Measurements from ENCODE around the gene FOXF2.

DNA sequence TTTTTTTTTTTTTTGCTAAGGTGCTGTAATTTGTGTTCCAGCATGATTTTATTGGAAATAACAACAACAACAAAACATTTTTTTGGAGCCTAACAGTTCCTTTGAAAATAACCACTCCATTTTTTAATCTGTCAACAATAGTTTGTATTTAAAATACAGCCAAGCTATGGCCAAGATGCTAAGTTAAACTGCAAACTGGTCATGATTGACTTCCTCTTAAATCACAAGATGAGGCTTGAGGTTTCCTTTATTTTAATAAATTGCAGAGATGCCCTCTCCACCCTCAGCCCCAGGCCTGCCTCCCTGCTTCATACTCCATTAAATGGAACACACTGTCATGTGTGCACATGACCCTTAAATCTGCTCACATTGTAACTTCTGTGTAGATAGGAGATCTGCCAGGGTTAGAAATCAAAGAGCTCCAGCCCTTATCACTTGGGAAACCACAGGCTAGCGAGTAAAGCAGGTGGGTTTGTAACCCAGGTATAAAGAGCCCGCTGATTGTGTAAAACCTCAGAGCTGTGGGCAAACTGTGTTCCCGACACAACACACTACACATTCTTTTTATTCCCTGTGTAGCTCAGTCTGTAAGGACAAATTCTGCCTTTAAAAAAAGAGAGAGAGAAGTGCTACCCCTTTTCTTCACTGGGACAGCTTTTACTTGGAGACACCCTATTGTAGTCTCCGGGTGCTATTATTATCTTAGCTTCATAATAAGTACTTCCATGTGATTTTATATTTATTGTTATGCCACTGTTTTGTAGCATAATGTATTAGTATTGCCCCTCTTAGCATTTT is 20.9 kb downstream of the DUSP22 start:
- PRO-cap, result no peak
- RAMPAGE, long total RNA, result no peak
- RRBS, result no CpG with 5 or more reads among the region's 4 CpGs

DNA sequence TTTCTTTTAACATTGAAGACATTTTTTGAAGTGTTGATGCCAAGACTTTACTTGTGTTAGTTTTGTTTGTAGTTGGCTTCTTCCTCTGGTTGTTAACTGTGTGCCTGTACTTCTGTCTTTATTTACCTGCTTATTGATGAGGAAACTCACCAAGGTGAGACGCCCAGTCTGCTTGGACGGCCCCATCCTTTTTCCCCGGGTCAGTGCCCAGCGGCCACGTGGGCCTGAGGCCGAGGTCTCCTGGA is 24.7 kb downstream of the DUSP22 start:
- PRO-cap, result no peak
- RAMPAGE, long total RNA, result no peak
- RRBS, result no CpG with 5 or more reads among the region's 6 CpGs

DNA sequence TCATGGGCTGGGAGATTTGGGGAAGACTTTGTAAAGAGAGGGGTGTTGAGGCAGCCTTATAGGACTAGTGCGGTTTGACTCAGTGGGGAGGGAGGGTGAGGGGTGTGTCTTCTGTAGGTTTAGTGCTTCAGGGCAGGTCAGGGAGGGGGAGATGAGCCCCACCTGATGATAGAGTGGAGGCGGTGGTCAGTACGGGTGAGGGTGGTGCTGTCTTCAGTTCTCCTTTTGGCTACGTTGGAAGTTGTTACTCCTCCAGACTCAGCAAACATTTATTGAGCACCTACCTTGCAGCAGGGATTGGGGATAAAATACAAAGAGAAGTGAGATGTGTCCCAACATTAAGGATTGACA is 28.3 kb downstream of the DUSP22 start:
- PRO-cap, result no peak
- RAMPAGE, long total RNA, result no peak
- RRBS, result no CpG with 5 or more reads among the region's 4 CpGs

DNA sequence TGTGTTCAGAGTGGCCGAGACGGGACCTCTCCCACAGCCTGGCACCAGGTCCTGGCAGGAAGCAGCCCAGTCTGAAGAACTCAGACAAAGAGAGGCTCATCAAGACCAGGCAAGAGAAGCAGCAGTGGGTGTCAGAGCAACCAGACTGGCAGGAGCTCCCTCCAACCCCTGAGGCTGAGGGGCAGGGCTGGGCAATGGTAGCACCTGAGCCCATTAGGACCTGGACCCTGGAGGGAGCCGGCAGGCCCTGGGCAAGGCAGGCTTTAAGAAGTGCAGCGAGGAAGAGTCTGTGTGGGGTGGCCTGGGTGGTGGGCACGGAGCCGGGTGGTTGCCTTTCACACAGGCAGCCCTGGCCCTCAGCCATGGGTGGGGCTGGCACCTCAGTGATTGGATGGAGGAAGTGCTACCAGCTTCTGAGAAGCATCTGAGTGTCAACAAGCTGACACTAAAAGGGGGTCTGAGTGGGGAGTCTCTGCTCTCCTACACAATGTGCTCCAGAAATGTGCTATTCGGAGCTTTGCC is 33.1 kb upstream of the IRF4 start:
- PRO-cap, result no peak
- RAMPAGE, long total RNA, result no peak
- RRBS, result 62% methylated on average over 3 of the region's 7 CpGs

DNA sequence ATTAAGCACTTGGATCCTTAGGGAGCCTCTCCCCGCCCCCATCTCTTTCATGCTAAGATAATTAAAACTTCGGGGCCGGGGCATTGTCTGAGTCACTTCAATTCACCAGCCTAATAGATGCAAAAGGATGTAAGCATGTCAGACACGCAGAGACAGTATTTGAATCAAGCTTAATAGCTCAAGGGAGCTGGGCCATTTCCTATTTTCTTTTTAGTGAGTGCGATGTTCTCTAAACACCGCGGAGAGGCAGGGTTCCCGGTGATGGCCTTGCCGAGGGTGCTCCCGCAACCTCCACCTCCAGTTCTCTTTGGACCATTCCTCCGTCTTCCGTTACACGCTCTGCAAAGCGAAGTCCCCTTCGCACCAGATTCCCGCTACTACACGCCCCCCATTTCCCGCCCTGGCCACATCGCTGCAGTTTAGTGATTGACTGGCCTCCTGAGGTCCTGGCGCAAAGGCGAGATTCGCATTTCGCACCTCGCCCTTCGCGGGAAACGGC is 534 bp upstream of the IRF4 start:
- PRO-cap, result no peak
- RAMPAGE, long total RNA, result no peak
- RRBS, result no CpG with 5 or more reads among the region's 27 CpGs

DNA sequence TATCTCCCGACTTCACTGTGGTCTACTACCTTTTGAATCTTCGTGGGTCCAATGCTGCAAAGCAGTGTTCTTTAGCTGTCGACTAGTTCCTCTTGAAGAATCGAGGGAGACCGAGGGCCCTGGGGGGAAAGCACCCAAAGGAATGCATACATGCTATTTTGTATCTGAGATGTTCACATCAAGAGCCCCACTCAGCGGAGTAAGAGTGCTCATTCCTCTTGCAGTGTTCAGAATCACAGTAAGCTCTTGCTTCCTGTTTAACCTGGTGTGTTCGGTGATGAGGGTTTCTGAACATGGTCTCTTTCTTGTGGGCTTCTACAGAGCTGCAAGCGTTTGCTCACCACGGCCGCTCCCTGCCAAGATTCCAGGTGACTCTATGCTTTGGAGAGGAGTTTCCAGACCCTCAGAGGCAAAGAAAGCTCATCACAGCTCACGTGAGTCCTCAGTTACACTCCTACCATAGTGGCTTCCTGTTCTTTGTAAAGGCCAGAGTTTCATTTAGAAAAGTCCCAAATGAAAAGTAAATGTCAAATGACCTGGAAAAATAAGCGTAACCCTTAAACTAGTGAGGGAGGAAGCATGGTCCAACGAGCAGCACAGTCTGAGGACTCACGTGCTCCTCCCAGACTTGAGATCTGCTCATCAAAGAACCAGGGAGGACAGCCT is 13.3 kb downstream of the IRF4 start:
- PRO-cap, result no peak
- RAMPAGE, long total RNA, result no peak
- RRBS, result no CpG with 5 or more reads among the region's 14 CpGs

GRCh38 chr6:1063577-1064251 is 248.2 kb upstream of the FOXQ1 start:
- PRO-cap, result no peak
- RAMPAGE, long total RNA, result no peak
- RRBS, result no CpG with 5 or more reads among the region's 13 CpGs

GRCh38 chr6:1334525-1335310 is 22.8 kb downstream of the FOXQ1 start:
- PRO-cap, result no peak
- RAMPAGE, long total RNA, result no peak
- RRBS, result no CpG with 5 or more reads among the region's 12 CpGs

DNA sequence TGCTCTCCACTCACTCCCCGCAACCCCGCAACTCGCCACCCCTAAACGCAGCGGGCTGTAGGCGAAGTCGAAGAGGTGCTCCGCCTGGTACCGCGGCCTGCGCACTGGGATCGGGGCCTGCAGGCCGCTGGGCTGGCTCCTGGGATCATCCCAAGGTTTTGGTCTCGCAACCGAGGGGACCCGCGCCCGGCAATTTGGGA is 4.7 kb upstream of the FOXF2 start:
- PRO-cap, result no peak
- RAMPAGE, long total RNA, result no peak
- RRBS, result no CpG with 5 or more reads among the region's 18 CpGs

DNA sequence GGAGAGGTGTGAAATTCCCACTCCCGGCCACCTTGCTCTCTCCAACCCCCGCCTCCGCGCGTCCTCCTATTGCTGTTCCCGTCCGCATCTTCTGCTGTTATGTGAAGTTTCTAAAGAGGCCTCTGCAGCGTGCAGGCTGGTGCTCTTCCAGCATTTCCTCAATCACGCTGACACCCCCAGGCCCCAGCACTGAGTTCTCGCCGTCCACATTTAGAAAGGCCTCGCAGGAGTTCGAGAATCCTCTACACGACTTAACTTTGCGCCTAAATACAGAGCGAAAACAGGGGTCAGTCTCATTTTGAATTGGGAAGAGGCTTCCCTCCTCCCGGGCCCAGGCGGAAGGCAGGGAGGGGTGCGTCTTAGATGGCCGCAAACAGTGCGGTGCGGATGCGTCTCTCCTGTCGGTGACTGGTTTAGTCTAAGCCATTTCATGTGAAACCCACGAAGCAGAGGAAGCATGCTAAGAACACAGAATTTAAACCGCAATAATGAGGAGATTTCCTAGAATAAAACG is 4.1 kb upstream of the FOXF2 start:
- PRO-cap, result no peak
- RAMPAGE, long total RNA, result no peak
- RRBS, result 5% methylated on average over 1 of the region's 27 CpGs

- PRO-cap, result bidirectional peak, plus-strand start at chr6:1389576, minus-strand start at chr6:1389461
- RAMPAGE, long total RNA, result no peak
- RRBS, result 3% methylated on average over 57 of the region's 103 CpGs
Measured at GRCh38 chr6:1388693-1389887, at the start of gene FOXF2. TSS of gene FOXF2 (plus strand) at chr6:1389576.

DNA sequence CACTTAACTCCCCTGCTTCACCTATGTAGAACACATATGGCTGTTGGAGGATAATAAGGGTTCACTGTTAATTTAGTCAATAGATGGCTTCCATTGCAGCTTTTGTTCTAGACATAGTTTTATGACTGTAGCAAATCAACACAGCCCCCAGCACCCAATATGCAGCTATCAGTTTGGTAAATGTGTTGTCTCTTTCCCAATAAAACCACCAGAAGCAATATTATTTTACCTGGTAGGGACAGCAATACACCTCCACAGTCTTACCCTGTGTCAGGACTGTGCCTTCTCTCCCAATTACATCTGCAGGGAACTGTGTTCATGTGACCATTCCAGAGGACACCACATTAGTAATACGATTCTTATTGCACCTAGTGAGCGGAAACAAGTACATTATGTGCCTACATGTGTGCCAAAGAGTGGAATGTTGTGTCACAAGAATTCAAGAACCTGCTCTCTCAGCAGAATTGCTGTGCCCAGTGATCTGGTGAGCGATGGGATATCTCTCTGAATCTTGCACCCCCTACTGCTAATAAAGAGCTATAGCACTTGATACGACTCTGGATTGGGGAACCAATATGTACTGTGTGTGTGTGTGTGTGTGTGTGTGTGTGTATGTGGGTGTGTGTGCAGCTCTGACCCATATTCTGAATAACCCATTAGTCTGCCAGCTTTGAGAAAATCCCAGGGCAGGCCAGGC is 57.5 kb upstream of the FOXC1 start:
- PRO-cap, result no peak
- RAMPAGE, long total RNA, result no peak
- RRBS, result no CpG with 5 or more reads among the region's 4 CpGs

DNA sequence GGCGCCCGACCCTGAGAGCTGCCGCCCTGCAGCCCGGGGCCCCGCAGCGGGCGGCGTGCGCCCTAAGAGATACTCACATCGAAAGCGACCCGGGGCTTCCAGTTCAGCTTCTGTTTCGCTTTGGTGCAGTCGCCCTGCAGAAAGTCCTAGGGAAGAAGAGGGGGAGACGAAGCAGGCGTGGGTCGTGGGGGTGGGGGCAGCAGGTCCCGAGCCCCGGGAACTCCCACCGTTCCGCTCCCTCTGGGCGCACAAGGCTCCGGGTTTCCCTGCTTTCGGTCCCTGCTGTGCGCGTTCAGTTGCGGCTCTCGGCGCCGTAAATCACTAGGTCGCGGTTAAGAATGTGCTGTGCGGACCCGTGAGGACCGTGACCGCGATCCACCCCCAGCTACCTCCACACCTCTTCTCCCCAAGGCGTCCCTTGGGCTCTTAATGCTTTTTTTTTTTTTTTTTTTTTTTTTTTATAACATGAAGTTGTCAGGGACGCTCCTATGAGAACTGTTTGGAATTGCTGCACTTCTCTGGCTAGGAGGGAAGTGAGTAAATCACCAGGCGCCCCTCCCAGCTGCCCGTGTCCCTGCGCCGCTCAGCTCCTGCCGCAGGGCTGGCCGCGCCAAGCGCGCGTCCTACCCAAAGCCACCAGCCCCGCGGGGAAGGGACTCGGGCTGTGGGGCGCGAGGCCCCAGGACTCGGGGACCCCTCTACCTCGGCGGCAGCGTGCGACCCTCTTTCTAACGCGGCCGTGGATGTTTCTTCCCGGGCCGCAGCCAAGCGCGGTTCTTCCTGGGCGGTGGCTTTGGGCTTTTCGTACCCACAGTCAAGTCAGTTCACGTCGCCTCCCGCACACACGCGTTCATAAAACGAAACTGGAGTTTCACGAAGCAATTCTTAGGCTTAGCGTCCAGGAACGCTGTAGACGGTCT is 14.9 kb downstream of the FOXC1 start:
- PRO-cap, result no peak
- RAMPAGE, long total RNA, result no peak
- RRBS, result 18% methylated on average over 20 of the region's 78 CpGs

DNA sequence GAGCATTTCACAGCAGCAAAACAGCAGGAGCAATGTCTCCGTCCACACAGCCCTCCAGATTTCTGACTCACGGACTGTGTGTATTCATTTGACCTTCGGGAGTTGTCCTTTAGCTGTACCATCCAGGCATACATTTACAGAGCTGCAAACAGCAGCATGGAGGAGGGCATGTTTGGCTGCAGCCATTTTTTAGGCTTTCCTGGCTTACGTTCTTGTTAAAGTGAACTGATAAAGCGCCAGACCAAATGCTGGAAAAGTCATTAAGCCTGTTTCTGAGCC is 18.2 kb downstream of the FOXC1 start:
- PRO-cap, result no peak
- RAMPAGE, long total RNA, result no peak
- RRBS, result no CpG with 5 or more reads among the region's 5 CpGs

DNA sequence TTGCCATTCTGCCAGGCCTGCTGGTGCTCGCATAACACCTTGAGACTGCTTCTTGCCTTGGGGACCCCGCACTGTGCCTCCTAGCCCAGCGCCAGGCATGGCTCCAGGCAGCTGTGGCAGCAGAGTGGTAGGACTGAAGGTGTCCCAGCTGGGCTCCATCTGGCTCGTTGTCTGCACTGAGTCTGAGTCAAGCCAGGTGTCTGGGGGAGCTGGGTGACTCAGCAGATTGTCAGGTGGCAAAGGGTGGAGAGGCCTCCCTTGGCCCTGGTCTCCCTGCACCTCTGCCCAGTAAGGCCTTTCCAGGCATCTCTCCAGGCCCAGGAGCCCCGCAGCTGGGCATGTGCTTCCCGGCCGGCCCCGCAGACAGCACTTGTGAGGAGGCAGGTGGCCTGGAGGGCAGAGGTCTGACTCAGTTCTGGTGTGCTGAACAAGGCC is 27.3 kb downstream of the FOXC1 start:
- PRO-cap, result no peak
- RAMPAGE, long total RNA, result no peak
- RRBS, result no CpG with 5 or more reads among the region's 8 CpGs

GRCh38 chr6:1695615-1695985 is 85.9 kb downstream of the FOXC1 start:
- PRO-cap, result no peak
- RAMPAGE, long total RNA, result no peak
- RRBS, result no CpG with 5 or more reads among the region's 3 CpGs

GRCh38 chr6:1718226-1718785 is 108.6 kb downstream of the FOXC1 start:
- PRO-cap, result no peak
- RAMPAGE, long total RNA, result no peak
- RRBS, result no CpG with 5 or more reads among the region's 11 CpGs

GRCh38 chr6:1724096-1725178 is 114.7 kb downstream of the FOXC1 start:
- PRO-cap, result no peak
- RAMPAGE, long total RNA, result no peak
- RRBS, result no CpG with 5 or more reads among the region's 18 CpGs

GRCh38 chr6:1889333-1889713 is 279.6 kb downstream of the FOXC1 start:
- PRO-cap, result no peak
- RAMPAGE, long total RNA, result no peak
- RRBS, result no CpG with 5 or more reads among the region's 7 CpGs

- PRO-cap, result no peak
- RAMPAGE, long total RNA, result no peak
- RRBS, result no CpG with 5 or more reads among the region's 20 CpGs
Measured at GRCh38 chr6:1922615-1923515, 313.1 kb downstream of the FOXC1 start.

Data from lung (tissue), 4 donors.